ENCODE data around the gene MNDA.

DNA sequence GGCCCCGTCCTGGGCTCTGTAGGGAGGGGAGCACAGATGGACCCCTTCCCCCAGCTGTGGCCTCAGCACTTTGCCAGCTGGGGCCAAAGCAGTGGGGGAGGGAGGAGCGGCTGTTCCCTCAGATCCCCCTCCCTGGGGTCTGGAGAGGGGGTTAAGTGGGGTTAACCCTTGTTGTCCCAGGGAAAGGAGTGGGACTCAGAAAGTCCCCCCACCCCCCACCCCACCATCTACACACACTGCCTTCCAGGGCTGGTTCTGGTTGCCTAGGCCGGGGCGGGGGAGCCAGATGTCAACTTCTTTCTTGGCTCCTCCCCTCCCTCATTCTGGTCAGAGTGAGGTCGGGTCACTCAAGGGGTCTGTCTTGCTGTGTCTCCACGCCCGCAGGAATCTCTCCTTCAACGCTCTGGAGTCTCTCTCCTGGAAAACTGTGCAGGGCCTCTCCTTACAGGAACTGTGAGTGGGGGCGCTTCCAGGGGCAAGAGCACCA is 5.9 kb downstream of the NTRK1 start:
- RRBS: no CpG with 5 or more reads among the region's 9 CpGs

DNA sequence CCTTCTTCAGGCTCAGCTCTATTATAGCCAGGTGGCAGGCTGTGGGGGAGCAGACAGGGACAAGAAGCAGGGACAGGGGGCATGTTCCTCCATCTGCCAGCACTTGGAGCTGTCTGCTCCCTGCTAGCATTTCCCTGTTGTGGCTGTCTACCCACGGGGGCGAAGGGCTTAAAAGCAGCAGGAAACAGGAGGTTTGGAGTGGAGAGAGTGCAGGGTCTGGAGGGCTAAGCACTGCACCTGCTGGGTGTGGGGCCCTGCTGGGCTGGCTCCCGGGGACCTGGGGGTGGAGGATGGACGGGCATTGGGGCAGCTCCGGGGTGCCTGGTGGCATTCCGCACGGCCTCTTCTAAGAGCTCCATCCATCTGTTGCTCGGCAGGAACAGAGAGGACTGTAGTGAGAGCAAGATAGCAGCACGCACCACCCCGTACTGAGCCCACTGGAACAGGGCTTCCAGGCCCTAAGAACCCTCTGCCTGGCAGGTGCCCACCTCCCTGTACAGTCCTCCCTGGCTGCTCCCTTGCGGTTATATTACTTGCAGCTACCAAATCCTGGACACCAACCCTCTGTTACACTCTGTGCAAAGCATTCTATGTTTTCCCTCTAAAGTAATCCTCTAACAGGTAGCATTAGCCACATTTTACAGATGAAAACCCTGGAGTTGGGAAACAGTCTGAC is 21.3 kb downstream of the LRRC71 start:
- RRBS: 94% methylated on average over 3 of the region's 11 CpGs

- RRBS: no CpG with 5 or more reads among the region's 14 CpGs
These were observed 42.9 kb downstream of the LRRC71 start for GRCh38 chr1:156962984-156963983.

- RRBS: no CpG with 5 or more reads among the region's 1 CpG
These were observed 52.3 kb downstream of the LRRC71 start for GRCh38 chr1:156972546-156973278.

GRCh38 chr1:156983847-156984523 is 61.6 kb downstream of the ARHGEF11 start:
- RRBS: no CpG with 5 or more reads among the region's 11 CpGs

DNA sequence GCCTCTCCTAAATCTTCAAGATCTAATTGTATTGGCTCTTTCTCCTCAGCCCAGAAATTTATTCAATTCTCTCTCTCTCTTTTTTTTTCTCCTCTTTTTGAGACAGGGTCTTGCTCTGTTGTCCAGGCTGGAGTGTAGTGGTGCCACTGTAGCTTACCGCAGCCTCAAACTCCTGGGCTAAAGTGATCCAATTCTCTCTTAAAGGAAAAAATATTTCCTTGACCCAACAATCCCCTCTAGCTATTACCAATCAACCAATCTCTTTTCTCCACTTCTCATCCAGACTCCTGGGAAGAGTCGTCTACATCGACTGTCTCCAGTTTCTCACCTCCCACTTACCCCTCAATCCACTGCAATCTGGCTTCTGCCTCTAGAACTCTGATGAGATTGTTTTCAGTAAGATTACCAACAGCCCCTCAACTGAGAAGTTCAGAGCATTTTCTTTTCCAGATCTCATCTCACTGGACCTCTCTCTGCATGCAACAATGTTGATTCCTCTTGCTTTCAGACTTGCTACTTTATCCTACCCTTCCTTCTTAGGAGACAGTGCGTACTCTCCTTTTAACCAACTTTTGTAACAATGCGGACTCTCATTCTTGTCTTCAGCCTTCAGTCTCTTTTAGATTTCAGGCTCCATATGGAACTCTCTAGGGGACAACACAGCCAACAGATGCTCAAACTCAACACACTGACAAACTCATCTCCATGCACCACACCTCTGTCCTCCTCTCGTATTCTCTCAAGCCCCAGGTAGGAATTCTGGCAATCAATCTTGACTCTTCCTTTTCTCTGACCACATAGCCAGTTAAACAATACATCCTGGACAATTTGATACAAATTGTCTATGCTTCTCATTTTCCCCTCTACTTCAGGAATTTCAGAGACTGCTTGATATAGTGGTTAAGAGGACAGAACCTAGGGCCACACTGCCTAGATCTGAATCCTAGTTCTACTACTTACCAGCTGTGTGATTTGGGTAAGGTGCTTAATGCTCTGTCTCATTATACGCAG is 30.9 kb downstream of the ARHGEF11 start:
- RRBS: no CpG with 5 or more reads among the region's 7 CpGs

DNA sequence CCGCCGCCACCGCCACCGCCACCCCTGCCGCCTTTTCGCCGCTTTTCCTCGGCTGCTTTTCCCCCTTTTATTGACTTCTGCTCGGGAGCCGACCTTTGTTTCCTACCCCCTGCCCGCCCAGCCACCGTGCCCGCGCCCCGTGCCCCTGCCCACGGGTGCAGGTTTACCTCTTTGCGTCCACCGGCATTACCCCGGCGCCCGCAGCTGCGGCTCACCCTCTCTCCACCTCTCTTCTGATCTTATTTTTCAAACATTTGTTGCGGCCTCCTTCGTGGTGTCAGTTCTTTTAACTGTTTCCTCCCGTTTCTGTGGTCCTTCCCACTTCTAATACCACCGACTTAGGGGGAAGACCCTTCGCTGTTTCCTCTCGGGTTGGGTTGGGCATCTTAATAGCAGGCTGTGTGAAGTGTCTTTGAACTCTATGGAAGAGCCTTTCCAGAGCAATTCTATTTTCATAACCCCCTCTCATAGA is 723 bp upstream of the ARHGEF11 start:
- RRBS: no CpG with 5 or more reads among the region's 28 CpGs

DNA sequence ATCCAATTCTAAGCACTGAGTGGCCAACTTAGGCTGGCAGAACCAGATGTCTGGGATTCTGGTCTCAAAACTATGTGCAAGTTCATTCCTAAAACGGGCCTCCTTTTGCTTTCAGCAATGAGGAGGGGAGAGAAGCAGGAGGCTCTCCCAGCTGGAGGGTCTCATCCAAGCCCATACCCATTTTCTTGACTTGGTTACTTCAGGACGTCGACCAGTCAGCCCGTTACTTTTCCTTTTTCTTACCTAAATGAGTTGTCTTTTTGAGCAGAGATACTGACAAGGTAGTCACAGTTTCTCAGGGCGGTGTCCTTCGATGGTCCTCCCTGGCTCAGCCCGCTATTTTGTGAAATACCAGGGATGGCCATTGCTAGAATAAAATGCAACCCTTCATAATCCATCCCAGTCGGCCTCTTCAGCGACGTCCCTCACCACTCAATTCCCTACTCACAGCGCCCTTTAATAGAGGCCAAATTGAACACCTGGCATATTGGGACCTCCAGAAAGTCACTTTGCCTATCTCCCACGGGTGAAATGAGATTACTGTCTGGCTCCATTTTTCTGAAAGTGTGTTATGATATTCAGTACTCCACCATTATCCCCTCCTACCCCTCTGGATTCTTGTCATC is 18.2 kb downstream of the ETV3 start:
- RRBS: no CpG with 5 or more reads among the region's 12 CpGs

- RRBS: 93% methylated on average over 2 of the region's 18 CpGs
These were observed 67.7 kb upstream of the KIRREL1 start for GRCh38 chr1:157925697-157926127.

DNA sequence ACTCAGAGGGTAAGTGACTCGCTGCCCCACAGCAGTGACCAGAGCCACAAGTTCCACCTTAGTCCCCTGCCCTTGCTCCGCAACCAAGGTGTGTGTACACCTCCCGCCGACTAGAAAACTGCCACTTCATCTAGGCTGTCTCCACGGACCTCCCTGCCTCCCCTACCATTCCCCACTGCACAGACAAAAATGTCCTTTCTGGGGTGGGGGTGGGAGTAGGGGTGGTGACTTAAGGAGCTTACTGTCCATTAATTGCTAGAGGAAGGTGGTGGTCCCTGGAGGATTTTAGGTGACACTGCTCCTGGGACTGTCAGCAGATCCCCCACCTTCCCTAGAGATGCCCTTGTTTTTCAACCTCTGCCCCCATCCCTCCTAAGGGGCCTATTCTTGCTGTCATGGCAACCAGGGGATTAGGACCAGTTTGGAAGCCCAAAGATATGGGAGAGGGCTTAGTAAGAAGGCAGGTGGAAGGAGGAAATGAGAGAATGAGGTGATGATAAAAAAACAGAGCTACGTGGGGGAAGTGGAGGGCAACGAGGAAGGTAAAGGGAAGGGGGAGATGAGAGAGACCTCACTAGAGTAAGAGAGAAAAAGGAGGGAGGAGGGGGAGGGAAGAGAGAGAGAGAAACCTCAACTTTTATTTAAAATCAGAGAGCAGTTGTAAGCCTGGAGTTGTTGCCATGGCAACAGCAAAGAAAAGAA is 20.3 kb downstream of the KIRREL1 start:
- RRBS: no CpG with 5 or more reads among the region's 7 CpGs

- RRBS: no CpG with 5 or more reads among the region's 6 CpGs
These were observed 18.8 kb upstream of the SMIM42 start for GRCh38 chr1:158146746-158147423.

DNA sequence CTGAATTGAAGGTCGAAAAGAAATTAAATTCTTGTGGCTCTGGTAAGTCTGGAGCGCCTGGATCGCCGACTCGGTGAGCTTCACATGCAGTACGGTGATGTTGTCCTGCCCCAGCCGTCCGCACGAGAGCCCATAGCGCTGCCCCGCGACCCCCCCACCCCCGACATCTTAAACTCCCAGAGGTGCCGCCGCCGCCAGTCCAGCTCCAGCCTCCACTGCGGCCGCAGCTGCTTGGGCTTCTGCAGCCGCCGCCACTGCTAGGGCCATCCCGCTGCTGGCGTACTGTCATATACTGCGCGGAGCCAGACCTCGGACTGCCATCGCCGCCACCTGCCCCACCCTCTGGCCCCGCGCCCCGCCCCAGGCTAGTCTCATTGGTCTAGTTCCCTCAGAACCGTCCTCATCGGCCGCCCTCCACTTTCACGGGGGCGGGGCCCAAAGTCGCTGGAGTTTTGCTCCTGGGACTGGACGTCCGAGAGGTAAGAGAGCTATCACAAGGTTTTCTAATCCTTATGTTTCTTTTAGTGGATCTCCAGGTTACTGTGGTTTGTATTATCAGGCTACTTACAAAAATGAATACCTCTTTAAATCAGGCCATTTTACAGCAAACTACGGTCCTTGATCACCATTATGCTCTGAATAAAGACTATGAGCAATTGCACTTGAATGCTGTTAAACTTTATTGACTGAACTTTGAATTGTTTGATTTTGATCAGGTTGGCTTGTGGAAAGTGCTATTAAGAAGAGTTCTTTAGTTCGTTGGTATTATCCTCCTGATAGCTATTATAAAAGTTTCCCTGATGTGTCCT is 2.9 kb upstream of the CD1D start:
- RRBS: no CpG with 5 or more reads among the region's 40 CpGs

- RRBS: no CpG with 5 or more reads among the region's 3 CpGs
These were observed at the start of gene MNDA for GRCh38 chr1:158831122-158831674. Gene MNDA (plus strand): TSS chr1:158831351.

GRCh38 chr1:159015323-159016041 is 5.8 kb downstream of the IFI16 start:
- RRBS: no CpG with 5 or more reads among the region's 4 CpGs

DNA sequence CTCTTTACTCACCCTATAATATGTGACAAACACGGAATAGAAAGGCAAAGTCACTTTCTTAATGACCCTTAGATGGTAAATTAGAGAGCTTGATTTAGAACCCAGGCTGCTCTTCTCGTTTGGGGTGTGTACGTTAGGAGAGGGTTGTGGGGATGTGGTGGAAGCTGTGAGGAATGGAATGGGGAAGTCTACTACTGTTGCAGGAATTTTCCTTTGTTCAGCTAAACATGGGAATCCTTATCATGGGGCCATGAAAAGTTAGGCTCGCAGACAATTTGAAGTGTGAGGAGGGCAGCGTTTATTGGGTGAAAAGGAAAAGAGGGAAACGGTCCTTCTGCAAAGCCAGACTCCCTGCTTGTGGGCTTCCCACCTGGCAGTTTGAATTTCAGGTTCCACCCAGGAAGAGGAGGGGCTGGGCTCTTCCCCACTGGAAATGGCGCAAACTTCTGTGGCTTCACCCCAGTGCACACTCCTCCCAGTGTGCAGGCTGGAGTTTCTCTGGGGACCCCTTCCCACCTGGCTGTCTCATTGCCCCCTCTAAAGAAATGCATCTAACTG is 20.6 kb downstream of the AIM2 start:
- RRBS: no CpG with 5 or more reads among the region's 7 CpGs

DNA sequence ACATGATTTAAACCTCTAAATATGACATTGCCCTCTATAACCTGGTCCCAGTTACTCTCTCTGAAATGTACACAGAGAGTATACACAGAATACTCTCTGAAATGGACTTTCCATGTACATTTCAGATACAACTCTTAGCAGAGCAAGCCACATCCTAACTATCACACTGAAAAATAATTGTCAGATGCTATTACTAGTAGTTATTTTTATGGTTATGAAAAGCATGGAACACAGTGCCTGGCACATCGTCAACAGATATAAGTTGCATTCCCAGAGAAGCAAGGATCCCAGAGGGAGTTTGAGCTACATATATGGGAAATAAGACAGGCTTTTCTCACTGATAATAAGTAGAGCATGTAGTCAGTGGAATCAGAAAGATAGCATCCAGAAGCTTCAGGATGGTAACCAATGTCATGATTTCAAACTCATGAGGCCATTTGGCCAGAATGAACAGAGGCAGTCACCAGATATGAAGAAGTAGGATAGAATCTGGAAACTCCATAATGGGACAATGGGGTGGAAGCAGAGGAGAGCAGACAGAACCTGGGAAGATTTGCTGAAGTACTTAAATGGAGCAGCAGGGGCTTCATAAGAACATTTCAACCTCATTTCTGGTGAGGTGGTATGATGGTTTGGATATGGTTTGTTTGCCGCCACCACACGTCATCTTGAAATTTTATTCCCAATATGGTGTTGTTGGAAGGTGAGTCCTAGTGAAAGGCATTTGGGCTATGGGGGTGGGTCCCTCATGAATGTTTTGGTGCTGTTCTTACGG is 2.0 kb downstream of the APCS start:
- RRBS: no CpG with 5 or more reads among the region's 4 CpGs

DNA sequence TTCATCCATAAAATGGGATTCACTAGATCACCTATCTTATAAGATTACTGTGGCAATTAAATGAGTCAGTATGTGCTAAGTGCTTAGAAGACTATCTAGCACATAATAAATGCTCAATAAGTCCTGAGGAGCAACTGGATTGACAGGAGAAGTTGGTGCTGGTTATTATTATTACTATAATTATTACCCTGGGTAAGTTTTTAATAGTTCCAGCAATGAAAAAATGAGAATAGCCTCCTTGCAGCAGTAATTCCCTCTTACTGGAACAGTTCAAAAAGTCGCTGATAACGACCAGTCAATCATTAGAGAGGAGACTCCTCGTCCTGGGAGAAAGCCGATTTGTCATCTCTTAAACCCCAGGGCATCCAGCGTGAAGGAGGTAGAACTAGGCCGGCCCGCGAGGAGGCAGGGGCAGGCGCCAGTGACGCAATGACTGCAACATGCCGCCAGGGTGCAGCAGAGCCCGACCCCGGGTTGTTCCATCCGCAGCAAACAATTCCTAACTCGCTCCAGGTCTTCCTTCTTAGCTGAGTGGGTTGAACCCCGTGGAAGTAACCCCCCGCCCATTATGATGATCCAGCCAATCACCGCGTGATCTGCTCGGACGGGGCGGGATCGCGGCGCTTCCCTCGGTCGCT is 407 bp upstream of the DUSP23 start:
- RRBS: 1% methylated on average over 8 of the region's 27 CpGs

DNA sequence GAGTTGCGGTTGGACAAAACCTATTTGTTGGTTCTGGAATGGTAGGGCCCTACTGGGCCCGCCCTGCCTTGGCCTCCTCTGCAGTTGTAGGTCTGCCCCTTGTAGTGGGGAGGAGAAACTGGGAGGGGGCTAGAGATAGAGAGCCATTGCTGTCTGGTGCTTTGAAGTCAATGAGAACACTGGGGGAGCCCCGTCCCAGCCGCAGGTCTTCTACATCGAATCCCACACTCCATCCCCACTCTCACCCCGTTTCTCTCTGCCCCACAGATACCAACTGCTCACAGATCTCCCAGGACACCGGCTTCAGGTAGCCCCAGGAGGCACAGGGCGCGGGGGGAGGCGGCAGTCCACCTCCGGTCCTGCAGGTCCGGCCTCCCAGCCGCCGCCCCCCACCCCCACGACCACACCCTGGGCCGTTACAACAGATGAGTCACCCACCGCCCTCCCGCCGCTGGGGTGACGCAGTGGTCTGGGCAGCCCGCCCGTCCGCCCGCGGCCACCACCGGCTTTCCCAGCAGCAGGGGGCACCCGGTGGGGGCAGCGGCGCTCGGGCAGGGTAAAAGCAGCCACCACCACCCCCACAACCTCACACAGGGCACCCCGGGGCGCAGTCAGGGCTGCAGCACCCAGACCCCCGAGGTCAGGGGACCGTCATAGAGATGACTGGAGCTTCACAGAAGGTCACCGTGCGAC is 949 bp downstream of the TAGLN2 start:
- RRBS: 1% methylated on average over 10 of the region's 36 CpGs

DNA sequence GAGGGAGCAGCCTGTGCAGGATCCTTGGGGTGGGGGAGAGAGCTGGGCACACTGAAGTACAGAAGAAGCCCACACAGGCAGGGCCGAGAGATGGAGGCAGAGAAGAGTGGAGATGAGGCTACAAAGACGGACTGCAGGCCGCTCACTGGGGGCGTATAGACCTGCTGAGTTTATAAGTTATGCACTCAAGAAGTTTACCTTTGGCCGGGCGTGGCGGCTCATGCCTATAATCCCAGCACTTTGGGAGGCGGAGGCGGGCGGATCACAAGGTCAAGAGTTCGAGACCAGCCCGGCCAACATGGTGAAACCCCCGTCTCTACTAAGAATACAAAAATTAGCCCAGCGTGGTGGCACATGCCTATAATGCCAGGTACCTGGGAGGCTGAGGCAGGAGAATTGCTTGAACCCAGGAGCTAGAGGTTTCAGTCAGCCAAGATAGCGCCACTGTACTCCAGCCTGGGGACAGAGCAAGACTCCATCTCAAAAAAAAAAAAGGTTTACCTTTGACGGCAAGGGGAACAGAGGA is 7.7 kb upstream of the SLAMF9 start:
- RRBS: no CpG with 5 or more reads among the region's 16 CpGs